OCI-LY7 (cell line): ENCODE measurements around a stretch of chr18.

DNA sequence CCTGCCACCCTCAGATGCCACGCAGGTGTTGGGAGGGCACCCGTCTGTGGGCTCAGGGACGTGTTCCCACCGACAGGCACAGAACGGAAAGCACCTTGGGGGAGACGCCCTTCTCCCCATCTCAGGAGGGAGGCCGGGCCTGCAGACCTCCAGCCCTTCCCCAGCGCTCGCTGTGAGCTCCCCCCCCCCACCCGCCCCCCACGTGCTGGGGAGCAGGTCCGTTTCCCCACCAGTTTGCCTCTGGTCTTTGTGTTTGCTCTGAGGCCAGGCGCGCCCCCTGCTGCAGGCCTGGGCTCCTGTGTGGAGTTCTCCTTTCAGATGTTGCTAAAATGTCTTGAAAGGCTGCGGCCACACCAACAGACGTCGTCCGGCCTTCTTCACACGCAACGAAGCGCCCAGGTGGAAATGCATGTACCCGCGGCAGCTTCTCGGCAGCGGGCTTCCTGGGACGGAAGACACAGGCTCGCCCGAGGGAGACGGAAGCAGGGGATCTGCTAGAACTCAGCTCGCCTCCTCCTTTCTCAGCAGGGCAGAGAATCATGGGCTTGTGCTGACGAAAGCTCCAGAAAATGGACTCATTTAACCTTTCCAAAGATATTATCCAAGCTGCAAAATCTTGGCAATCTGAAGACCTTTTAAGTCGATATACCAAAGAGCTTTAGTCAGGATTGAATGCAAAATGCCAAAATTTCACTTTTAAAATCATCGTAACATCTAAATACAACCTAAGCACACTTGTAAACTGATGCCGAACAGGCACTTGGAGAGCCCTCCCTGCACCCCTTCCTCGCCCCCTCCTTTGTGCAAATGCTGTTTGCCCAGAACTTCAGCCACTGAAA lies 125.3 kb upstream of the ZNF516 start:
- PRO-cap: no peak
- RAMPAGE, long total RNA: no peak

DNA sequence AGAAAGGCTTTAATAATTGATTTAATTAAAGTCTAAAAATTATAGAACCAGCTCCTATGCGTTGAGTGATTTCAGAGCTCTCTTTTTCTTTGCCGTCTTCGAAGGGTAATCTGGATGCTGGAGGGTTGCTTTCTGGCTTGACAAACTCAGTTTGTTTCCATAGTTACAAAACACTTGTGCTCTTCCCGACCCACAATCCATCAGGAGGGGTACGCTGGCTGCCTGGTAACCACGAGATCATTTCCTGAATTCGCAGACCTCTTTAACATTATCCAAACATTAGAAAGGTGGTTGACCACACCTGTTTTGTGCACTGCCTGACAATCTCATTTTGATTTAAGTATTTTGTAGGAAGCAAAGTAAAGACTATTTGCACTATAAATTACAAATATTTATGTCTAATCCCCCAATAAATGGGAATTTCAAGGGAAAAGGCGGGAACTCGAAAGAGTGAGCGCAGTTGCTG lies 143.9 kb upstream of the ZNF516 start:
- PRO-cap: no peak
- RAMPAGE, long total RNA: no peak

GRCh38 chr18:76691683-76692305 lies 130.6 kb upstream of the ZNF236 start:
- PRO-cap: no peak
- RAMPAGE, long total RNA: no peak

GRCh38 chr18:76816095-76816458 lies 6.3 kb upstream of the ZNF236 start:
- PRO-cap: no peak
- RAMPAGE, long total RNA: no peak

DNA sequence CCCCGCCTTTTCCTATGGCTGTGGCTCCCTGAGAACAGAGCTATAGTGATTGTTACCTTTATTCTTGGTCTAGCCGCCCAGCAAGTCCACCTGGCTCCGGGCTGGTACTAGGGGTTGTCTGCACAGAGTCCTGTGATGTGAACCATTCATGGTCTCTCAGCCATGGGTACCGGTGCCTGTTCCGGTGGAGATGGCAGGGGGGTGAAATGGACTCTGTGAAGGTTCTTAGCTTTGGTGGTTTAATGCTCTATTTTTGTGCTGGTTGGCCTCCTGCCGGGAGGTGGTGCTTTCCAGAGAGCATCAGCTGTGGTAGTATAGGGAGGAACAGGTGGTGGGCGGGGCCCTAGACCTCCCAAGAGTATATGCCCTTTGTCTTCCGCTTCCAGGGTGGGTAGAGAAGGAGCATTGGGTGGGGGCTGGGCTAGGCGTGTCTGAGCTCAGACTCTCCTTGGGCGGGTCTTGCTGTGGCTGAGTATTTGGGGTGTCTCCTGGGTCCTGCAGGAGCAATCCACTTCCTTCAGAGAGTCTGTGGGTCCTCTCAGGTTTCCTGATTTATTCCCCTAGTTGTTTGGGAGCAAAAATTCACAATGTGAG lies 143.3 kb downstream of the ZNF236 start:
- PRO-cap: no peak
- RAMPAGE, long total RNA: no peak

GRCh38 chr18:77013525-77014810 lies 118.6 kb downstream of the MBP start:
- PRO-cap: no peak
- RAMPAGE, long total RNA: no peak

- PRO-cap: no peak
- RAMPAGE, long total RNA: no peak
Observed at GRCh38 chr18:77098005-77099284, 34.1 kb downstream of the MBP start.

GRCh38 chr18:77102574-77102906 lies 30.0 kb downstream of the MBP start:
- PRO-cap: no peak
- RAMPAGE, long total RNA: no peak

DNA sequence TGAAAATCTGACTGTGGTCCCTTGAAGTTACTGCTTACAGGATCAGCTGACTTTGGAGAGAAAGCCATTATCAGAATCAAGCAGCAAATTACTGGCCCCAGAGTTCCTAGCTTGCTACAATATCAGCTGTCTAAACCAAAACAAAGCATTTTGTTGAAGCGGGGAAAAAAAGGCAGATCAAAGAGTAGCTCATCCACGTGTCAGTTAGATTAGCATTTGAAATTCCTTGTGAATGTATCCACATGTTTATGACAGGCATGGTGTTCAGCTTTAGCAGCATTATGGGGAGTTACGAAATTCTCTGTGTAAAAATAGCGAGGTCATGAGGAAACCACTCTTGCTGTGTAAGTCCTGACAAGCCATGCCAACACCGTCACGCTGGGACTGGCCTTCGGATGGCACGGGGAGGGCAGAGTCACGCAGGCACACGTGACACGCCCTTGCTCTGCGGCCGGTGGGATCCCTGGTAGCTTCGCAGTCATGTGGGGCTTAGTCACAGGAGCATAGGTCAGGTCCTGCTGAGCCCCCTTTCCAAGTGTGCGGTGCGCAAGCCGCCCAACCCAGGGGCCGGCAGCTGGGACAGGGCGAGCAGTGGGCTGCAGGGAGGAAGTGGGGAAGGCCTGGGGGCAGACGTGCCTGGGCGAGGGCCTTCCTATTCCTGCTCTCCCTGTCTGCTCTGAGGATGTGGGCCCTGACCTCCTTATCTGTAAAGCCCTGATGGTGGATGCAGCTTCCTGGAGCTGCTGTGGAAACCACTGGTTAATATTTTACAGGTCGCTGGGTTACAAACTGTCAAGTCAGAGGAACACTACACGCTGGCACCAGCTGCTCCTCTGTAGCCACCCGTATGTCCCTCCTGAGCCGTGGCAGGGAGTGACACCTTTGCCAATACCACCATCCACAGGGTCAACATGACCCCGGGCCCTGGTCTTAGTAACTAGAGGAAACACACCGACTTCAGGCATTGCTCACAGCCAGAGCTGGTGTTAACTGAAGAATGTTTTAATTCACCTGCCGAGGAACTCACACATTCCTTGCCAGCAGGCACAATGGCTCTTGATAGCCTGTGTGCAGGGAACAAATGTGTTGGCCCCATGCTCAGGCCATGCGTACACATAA lies 18.0 kb downstream of the MBP start:
- PRO-cap: no peak
- RAMPAGE, long total RNA: no peak

GRCh38 chr18:77140608-77141300 lies 8.2 kb upstream of the MBP start:
- PRO-cap: no peak
- RAMPAGE, long total RNA: no peak

- PRO-cap: no peak
- RAMPAGE, long total RNA: no peak
Observed at GRCh38 chr18:78580899-78581131, 398.8 kb upstream of the SALL3 start.

DNA sequence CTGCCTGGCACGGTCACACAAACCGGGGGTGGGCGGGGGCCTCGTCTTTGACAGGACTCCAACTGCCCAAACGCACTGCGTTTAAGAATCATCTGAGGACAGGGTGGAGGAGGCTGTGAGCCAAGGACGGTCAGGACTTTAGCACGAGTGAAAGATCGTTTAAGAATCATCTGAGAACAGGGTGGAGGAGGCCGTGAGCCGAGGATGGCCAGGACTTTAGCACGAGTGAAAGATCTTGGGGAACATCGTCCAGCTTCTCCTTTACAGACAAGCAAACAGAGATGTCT lies 245.2 kb upstream of the SALL3 start:
- PRO-cap: no peak
- RAMPAGE, long total RNA: no peak

DNA sequence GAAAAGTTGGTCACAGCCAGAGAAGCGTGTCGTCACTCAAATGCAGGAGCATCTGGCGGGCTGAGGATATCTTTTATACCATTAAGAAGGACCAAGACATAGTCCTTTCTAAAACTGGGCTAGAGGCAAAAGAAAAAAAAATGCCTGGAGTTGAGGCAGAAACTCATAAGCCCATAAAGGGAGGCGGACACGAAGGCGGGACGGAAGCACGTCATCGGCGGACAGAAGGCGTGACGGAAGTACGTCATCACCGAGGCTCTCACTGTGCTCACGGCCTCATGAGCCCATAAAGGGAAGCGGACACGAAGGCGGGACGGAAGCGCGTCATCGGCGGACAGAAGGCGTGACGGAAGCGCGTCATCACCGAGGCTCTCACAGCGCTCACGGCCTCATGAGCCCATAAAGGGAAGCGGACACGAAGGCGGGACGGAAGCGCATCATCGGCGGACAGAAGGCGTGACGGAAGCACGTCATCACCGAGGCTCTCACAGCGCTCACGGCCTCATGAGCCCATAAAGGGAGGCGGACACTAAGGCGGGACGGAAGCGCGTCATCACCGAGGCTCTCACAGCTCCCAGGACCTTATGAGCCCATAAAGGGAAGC lies 183.0 kb upstream of the SALL3 start:
- PRO-cap: no peak
- RAMPAGE, long total RNA: no peak

DNA sequence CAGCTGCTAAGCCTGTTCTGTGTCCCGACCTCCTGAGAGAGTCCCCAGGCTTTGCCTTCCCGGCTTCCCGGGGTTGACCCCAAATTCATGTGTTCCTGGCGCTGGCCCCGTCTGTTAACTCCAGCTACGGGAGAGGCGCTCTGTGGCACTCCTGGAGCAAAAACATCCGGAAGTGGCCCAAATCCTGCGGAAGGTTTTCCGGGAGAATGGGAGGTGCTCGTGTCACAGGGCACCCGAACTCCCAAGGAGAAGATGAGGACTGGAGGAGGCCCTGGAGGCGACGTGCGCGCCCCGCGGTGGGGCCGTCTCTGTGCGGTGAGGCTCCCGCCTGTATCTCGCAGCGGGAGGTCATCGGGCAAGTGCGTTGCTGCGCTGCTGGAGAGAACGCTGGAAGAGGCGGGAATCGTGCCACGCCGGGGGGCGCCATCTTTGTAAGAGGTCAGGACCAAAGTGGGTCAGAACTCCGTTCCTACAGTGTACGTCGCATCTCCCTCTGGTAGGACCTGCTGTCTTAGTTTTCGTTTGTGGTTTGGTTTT lies 21.7 kb upstream of the ATP9B start:
- PRO-cap: no peak
- RAMPAGE, long total RNA: no peak

GRCh38 chr18:79401721-79402349 lies 6.1 kb downstream of the NFATC1 start:
- PRO-cap: no peak
- RAMPAGE, long total RNA: no peak

DNA sequence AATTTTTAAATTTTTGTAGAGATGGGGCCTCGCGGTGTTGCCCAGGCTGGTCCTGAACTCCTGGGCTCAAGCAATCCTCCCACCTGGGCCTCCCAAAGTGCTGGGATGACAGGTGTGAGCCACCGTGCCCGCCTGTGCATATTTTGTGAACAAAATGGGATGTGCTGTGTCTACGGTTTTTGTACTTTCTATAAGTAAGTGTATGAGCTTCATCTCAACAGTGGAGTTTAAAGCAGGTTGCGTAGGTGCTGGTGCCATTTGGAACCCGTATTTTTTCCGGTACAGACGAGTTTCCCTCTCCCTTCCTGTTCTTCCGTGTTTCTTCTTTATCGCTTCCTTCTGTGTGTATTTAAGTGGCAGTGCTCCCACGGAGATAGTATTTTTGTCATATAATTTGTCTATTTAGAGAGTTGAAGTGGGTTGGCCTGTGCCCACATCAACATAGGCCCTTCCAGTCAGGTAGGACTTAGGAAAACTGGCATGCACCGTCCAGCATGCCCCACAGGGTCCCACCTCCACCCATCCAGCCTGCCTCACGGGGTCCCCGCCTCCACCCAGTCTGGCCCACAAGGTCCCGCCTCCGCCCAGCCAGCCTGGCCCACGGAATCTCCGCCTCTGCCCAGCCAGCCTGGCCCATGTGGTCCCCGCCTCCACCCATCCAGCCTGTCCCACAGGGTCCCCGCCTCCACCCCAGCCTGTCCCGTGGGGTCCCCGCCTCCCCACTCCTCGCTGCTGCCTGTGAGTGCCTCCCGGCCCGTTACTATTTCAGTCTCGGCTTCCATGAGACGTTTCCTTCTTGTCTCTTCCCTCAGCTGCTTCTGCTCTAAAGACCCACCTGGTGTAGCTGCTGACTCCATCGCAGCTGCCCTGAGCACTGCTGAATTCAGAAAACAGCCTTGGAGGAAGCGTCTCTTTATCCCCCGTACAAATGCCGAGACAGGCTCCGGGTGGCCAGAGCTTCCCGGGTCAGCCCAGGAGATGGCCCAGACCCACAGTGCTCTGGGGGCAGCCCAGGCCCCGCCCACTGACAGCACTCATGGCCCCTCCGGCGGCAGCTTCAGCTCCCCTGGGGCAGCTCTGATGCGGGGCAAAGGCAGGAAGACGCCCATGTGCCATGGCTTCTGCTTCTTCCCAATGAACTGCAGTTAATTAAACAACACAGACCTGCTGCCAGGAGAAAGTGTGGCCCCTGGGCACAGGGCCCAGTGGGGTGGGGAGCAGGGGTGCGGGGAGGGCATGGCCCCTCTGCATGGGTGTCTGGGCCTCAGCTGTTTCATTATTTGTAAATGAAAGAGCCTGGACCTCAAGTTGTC lies 69.6 kb downstream of the NFATC1 start:
- PRO-cap: bidirectional peak, plus-strand start at position 1,074 of the sequence, minus-strand start at position 891 of the sequence
- RAMPAGE, long total RNA: start-site peak on the minus strand centred at position 967 of the sequence, 68 bp wide, 17 and 17 reads in 2 replicates

GRCh38 chr18:79485788-79486358 lies 90.1 kb downstream of the NFATC1 start:
- PRO-cap: no peak
- RAMPAGE, long total RNA: no peak

- PRO-cap: bidirectional peak, plus-strand start at chr18:79520367, minus-strand start at chr18:79520305
- RAMPAGE, long total RNA: no peak
Observed at GRCh38 chr18:79520074-79520684, 124.4 kb downstream of the NFATC1 start.

- PRO-cap: no peak
- RAMPAGE, long total RNA: no peak
Observed at GRCh38 chr18:79526917-79527854, 131.5 kb downstream of the NFATC1 start.

DNA sequence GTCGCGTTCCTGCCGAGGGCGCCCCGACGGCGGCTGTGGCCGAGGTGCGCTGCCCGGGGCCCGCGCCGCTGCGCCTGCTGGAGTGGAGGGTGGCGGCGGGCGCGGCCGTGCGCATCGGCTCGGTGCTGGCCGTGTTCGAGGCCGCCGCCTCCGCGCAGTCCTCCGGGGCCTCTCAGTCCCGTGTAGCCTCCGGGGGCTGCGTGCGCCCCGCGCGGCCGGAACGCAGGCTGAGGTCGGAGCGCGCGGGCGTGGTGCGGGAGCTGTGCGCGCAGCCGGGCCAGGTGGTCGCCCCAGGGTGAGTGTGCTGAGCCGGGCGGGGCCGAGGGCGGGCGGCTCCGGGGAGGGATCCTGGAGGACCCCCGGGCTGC lies 348 bp downstream of the CTDP1 start:
- PRO-cap: no peak
- RAMPAGE, long total RNA: no peak